Peripheral blood mononuclear cell (primary cell): ENCODE results near the gene B3GNT6.

GRCh38 chr11:76766960-76767662, 16.0 kb upstream of the TSKU start:
- PRO-cap, 8 experiments: no peak in any of the 8 experiments

- PRO-cap, 8 experiments: no peak in any of the 8 experiments
Measured at GRCh38 chr11:76770030-76770496, 13.1 kb upstream of the TSKU start.

GRCh38 chr11:76781734-76782527, 1.2 kb upstream of the TSKU start:
- PRO-cap, 8 experiments: no peak in any of the 8 experiments

DNA sequence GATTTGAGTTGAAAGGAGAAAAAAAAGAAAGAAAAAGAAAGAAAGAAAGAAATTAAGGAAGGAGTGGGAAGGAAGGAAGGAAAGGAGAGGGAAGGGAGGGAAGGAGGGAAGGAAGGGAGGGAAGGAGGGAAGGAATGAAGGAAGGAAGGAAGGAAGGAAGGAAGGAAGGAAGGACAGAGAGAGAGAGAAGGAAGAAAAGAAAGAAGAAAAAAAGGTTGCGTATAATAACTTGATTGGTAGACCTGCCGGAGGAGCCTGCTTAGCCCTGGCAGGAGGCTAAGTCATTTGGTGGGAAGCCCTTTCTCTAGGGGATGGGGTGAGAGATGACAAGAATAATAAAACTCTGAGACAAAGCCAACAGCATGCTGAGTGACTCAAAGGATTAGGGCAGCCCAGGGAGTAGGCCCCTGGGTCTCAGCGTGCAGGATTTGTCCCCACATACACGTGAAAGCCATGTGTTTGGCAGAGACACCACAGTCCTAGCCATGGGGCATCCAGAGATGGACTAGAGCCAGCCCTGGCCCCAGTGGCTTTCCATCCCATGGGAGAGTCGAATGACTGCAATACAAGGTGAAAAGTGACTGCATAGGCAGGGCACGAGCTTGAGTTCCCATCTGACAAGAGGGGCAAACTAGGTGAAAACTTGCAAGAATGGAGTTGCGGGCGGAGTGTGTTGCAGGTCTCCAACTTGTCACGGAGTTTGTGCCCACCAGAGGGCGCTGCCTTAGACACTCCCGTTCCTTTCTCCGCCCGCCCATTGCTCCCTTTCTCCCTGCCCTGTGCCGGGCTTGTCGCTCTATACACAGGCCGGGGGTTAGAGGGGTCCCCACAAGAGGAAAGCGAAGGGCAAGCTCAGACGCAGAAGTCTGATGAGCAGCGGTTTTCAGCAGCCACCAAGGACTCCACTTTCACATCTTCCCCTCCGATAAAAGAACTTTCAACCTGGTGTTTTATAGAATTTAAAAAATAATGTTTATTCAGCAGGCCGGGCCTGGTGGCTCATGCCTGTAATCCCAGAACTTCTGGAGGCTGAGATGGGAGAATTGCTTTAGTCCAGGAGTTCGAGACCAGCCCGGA, 24.1 kb downstream of the TSKU start:
- PRO-cap, 8 experiments: no peak in any of the 8 experiments

DNA sequence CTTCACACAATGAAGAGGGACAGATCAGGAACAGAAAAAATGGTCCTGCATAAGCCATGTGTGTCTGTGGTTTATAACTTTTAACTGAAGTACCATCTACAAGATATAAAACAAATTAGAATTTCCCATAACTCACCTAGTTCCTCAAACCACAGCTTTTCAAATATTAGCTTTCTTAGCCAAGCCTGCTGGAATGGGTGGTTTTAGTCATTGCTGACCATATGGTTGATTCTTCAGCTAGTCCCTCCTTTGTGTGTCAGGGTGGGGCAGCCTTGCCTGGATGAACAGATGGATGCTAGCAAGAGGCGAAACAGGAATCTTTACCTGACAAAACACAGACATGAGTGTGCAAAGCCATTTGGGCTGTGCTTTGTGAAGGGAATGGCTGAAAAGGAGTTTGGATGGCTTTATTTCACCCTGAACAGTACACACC, 6.9 kb upstream of the B3GNT6 start:
- PRO-cap, 8 experiments: no peak in any of the 8 experiments

DNA sequence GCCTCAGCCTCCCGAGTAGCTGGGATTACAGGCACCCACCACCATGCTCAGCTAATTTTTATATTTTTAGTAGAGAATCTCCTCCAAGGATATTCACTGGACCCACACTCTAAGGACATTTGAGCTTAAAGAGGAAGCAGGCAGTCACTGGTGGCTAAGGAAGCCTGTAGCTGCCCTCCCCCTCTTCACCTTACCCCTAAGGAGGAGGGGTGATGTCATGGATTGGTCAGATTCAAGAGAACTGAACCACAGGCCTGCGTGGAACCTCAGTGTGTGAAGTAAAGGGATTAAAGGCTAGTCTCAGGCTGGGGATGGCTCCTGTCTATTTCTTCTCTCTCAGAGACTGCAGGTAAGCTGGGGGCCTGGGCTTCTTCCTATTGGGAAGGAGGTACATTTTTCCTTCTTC, at the start of gene B3GNT6:
TSS of gene B3GNT6 (plus strand) at position 269 of the 406 bp plus-strand sequence.
- PRO-cap, 8 experiments: no peak in any of the 8 experiments

DNA sequence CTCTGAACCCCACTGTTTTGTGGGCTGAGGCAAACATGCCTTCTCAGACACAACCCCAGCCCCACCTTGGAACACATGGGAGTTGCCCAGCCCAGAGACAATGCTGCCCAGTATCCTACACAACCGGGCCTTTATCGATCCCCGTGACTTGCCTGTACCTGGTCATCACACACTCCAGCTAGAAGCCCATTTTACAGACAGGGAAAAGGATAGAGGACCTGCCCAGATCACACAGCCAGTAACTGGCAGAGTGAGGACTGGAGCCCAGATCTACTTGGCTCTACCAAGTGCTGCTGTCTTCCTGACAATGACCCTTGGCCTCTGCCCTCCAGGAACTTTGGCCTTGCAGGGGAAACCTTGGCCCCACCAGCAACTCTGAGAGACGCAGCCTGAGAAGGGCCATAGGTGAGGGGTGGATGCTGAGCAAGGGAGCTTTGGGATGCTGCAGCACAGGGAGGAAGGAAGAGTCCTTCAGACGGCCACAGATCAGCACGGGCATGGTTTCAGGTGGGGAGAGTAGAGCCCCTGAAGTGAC, 2.2 kb upstream of the CAPN5 start:
- PRO-cap, 8 experiments: no peak in any of the 8 experiments

DNA sequence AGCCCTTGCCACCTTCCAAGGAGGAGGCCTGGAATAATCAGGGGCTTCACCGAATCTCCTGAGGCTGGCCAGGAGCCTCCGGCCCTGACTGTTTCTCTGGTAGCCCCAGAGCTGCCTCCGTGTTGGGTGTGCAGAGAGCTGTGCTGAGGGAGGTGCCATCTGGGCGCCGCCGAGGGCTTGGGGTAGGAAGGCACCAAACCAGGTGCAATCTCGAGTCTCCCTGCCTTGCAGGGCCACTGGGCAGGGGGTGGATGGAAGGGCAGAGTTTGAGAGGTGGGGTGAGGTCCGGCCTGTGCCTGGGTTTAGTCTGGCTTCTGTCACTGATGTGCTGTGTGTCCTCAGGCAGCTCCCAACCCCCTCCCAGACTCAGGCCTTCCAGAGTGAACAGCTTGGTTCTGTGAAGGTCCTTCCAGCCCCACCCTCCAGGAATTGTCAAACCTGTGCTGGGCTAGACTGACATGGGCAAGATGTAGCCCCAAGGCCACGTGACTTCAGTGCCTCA, 2.7 kb downstream of the OMP start:
- PRO-cap, 8 experiments: no peak in any of the 8 experiments

- PRO-cap, 8 experiments: no peak in any of the 8 experiments
Measured at GRCh38 chr11:77560817-77561022, 29.0 kb upstream of the AQP11 start.

DNA sequence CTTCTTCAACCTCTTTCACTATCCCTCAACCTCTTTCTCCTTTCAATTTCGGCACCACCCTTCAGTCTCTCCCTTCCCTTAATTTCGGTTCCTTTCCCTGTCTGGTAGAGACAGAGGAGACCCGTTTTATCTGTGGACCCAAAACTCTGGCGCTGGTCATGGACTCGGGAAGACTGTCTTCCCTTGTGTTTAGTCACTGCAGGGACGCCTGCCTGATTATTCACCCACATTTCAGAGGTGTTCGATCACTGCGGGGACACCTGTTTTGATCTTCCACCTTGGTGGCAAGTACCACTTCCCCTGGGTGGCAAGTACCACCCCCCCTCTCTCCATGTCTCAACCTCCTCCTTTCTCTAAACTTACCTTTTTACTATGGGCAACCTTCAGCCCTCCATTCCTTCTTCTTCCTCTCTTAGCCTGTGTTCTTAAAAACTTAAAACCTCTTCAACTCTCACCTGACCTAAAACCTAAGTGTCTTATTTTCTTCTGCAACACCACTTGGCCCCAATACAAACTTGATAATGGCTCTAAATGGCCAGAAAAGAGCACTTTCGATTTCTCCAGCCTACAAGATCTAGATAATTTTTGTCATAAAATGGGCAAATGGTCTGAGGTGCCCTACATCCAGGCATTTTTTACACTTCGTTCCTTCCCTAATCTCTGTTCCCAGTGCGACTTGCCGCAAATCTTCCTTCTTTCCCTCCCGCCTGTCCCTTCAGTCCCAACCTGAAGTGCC, 2.0 kb upstream of the NDUFC2 start:
- PRO-cap, 8 experiments: no peak in any of the 8 experiments

DNA sequence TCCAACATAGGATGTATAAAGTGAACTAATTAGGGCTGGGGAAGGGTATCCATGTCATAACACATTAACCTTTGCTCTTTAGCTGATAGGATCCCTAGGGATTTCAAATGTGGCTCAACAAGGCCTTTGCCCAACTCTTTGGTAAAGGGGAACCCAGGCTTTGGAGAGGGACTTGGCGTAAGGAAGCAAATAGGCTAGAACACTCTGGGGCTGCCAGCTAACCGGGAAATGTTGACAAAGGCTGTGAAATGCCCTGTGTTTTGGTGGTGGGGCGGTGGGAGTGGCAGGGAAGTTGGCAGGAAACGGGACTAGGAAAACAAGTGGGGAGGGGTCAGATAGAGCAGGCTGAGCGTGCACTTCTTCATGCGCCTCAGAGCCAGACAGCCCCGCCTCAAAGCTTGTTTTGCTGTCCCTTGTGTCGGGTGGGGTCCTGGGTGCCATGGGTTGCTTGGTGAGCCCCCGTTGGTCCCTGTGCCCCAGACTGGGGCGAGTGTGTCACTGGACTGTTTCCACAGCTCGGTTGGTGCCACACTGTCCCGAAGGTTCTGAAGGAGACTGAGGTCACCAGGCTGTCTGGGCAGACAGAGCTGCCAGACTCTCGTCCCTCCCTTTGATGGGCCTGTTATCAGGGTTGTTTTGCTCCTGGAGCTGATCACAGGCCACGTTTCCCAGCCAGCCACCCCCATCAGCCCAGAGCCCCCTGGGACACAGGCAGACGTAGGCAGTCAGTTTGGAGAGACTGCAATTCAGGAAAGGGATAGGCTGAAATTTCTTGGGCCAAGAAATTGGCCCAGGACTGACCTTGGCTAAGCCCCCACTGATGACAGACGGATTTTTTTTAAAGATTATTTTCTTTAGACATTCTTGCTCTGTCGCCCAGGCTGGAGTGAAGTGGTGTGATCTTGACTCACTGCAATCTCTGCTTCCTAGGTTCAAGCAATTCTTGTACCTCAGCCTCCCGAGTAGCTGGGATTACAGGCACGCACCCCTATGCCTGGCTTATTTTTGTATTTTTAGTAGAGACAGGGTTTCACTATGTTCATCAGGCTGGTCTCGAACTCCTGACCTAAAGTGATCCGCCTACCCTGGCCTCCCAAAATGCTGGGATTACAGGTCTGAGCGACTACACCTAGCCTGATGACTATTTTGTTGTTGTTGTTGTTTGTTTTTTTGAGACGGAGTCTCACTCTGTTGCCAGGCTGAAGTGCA, 19.5 kb downstream of the KCTD21 start:
- PRO-cap, 8 experiments: no peak in any of the 8 experiments

DNA sequence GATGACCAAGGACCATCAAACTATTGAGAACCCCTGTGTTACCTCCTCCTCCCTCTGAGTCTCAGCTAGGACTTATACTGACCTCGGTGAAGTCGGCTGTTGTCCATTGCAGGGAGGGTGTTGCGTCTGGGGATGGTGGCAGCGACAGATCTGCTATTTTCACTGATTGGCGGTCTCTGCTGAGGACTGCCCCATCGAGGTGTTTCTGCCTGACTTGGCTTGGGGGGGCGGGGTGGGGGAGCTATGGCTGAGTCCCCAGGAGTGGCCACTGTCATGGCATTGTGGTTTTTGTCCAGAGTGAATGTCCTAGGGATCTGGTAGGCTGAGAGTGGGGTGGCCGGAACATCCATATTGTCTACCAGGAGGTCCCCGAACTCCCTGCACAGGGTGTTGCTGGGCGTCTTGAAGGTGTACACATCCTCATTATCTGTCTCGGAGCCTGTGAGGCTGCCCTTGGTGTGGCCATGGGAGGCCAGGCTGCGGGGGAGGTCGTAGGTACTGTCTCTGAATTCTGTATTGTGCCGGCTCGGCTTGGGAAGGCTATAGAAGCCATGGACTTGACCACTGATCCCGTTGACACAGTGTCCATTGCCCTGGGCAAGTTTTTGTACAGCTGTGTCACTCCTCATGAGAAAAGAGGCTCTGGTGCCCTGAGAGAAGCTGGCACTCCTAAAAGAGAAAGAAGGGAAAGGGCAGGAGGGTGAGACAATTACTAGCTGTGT, 37.8 kb downstream of the USP35 start:
- PRO-cap, 8 experiments: no peak in any of the 8 experiments

DNA sequence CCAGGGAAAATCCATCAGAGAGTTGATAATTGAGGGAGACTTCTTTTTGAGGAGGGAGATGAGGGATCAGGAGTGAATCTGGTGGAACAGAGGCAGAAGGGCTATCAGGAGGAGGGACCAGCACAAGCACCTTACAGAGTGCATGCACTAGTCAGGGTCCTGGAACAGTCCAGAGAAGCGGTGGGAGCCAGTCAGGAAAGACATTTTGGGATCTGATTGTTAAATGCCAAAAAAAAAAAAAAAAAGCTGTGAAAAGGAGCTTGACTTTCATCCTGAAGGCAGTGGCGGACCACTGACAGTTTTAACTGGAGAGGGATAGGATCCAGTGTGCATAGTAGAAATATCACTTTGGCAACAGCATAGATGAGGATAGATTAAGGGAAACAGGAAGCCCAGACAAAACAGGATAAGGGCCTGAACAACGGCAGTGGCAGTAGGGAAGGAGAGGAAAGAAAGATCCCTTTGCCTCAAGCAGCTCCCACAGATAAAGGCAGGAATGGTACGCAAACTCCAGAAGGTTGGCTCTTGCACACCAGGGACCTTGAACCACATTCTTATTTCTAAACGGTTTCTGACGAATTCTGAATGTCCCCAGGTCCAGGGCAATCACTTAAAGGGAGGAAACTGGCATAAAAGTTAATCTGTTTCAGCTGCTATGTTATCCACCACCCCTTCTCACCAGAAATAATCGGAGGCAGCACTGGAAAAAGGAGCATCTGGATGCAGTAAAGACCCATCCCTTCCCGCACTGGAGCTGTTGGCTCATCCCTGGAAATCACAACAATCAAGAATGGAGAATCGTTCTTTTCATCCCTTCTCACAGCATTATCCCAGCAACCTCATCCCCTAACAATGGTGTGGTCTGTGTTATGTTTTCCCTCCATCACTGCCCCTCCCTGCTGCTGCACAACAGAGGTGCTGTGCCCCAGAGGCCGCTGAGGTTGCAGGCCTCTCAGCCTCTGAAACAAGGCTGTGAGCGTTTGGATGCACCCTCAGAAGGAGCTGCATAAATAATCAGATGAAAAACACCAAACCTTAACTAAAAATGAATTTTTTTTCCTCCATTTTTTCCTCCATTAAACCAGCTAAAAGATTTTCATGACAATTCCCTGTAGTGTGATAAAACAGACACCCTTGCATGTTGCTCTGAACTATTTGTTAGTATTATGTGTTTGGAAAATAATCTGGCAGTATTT, 99.1 kb downstream of the GAB2 start:
- PRO-cap, 8 experiments: no peak in any of the 8 experiments

GRCh38 chr11:78427562-78428441, 10.2 kb upstream of the GAB2 start:
- PRO-cap, 8 experiments: peak in 1 of 8 experiments; most common plus-strand start chr11:78427755 (in 1)

- PRO-cap, 8 experiments: peak in 6 of 8 experiments; most common minus-strand start chr11:78465475 (in 3)
Measured at GRCh38 chr11:78465413-78465741, 47.8 kb upstream of the GAB2 start.

- PRO-cap, 8 experiments: no peak in any of the 8 experiments
Measured at GRCh38 chr11:79439978-79440400, 841 bp downstream of the TENM4 start.

GRCh38 chr11:79580684-79581167, 139.9 kb upstream of the TENM4 start:
- PRO-cap, 8 experiments: peak in 3 of 8 experiments; most common minus-strand start chr11:79580890 (in 3)

DNA sequence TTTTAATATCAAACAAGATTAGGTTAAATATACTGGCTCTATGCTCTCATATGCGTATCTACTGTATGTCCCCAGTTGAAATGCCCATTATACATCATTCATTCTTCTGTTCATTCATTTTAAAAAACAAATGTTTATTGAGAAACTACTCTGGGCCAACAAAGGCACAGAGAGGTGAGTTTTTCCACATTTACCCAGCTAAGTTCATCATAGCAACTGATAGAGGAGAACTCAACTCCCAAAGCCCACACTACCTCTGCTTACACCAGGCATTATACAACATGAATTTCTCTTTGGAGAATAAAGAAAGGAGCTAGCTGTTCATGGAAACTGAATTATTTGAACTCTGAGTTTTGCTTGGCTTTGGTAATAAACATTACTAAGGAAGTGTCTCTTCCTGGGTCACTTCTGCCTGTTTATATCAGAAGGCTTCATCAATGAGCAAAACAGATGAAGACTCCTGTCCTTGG, 214.9 kb upstream of the TENM4 start:
- PRO-cap, 8 experiments: no peak in any of the 8 experiments

GRCh38 chr11:82790992-82791761, 57.5 kb upstream of the FAM181B start:
- PRO-cap, 8 experiments: no peak in any of the 8 experiments

- PRO-cap, 8 experiments: no peak in any of the 8 experiments
Measured at GRCh38 chr11:82992274-82992676, 79.4 kb downstream of the RAB30 start.